Endodermal cell (in vitro differentiated cells): ENCODE measurements around a stretch of chr10.

GRCh38 chr10:6562952-6563435, 17.1 kb downstream of the PRKCQ start:
- PRO-cap = no peak

DNA sequence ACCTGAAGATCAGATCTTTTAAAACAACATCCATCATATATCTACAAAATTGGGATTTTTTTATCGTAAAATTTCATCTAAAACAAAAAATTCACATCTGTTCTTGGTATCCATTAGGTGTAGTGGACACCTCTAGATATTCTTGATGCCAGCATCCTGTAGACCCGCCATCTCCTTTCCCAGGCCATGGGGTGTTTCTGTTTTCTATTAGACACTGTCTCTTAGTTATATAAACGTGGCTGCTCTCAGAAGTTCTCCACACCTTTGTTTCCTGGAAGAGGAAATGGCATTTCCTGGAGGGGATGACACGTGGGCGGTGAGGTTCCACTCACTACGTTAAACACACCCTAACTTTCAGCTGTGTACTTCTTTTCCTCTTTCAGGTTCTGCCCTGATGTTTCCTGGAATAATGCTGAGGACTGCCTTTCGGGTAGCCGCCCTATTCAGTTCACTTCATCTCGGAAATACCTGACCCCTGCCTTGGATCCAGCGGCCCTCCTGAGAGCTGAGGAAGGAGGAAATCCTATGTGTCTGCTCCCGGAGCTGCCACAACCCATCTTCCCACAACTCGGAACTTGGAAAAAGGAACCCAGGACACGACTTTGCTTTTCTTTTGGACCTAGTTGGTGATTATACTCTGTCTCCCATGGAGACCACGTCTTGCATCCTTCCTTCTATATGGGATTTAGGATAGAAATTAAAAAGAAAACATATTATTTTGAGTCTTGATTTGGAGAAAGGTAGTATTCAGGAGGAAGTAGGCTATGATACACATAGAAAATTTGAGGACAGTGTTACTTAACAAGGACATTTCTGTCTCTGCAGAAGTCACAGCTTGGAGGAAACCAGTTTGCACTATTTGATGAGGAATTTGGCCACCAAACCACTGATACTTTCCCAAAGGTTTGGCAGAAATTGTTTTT, 3.5 kb upstream of the PRKCQ start:
- PRO-cap = no peak

DNA sequence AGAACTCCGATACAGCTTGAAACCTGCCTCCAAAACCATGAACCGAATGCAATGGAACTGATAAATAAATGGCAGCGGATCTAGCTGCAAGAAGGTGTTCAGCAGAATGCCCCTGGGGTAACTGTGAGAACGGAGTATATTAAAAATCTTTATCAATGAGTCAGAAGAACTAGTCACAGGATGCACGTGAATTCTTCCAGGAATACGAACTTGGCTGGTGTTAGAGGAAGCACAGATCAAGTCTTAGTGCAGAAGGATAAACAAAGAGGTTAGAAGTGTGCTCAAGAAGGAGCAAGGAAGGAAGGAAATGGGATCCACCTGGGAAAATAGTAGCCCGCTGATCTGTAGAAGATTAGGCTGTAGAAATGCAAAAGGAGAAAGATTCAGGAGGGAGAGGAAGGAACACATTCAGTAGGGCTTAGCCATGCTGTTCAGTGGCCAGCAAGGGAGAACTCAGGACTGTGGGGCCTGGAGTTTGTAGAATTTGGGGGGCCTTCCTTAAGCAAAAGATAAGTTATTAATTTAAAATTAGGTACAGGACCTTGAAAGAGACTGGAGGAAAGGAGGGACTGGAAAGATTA, 142.2 kb upstream of the PRKCQ start:
- PRO-cap = no peak

GRCh38 chr10:7274695-7275212, 136.1 kb downstream of the SFMBT2 start:
- PRO-cap = no peak

DNA sequence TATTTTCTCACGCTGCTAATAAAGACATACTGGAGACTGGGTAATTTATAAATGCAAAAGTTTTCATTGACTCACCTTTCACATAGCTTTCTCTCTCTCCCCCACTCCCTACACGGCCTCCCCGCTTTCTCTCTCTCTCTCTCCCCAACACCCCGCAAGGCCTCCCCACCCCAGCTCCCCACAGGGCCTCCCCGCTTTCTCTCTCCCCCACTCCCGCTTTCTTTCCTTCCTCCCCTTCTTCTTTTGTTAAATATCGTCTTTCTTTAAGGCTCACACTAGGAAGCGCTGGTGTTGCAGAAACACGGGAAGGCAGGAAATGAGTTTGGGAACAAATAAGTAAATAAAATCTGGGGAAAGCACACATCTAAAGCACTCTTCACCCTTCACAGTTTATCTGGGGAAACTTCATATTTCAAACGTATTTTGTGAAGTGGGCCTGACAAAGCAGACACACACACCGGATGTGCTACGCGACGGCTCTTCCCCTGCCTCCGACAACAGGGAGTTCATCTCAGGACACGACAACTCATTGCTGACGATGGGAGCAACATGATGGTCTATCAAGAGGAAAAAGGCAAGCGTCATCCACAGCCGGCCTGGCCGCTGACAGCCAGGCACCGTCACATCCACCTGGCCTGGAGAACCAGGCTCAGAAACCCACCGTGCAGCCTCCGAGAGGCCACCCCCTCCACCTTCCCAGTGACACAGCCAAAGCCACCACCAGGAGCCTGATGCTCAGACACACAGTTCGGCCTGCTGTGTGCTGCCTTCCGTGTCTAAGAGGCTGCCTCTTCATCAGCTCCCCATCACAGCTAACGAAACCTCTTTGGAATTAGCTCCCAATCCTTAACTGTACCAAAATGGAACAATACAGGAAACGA, 77.0 kb downstream of the SFMBT2 start:
- PRO-cap = no peak

GRCh38 chr10:7345515-7346214, 65.2 kb downstream of the SFMBT2 start:
- PRO-cap = no peak

DNA sequence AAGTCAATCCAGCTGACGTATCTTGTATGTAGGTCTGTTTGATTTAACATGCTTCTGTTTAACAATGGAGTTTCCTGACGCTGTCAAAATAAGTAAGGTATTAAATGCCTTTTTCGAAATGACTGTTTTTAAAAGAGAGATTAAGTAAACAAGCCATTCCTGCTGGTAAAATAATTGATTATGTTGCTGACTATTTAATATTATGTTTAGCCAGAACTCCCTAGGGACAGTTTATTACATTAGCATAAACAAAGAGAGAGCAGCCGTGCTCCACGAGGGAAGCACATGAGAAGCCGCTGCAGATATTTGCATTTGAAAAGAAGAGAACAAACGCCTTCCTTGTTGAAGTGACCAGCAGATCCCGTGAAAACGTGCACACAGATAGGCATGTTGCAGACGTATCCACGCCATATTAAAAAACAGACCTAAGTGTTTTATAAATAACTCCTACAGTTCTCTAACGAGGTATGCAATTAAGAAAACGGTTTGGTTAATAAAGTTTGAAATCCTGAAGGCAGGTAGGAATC, 22.5 kb upstream of the SFMBT2 start:
- PRO-cap = no peak

GRCh38 chr10:7789349-7789789, 1.4 kb downstream of the ATP5F1C start:
- PRO-cap = no peak

DNA sequence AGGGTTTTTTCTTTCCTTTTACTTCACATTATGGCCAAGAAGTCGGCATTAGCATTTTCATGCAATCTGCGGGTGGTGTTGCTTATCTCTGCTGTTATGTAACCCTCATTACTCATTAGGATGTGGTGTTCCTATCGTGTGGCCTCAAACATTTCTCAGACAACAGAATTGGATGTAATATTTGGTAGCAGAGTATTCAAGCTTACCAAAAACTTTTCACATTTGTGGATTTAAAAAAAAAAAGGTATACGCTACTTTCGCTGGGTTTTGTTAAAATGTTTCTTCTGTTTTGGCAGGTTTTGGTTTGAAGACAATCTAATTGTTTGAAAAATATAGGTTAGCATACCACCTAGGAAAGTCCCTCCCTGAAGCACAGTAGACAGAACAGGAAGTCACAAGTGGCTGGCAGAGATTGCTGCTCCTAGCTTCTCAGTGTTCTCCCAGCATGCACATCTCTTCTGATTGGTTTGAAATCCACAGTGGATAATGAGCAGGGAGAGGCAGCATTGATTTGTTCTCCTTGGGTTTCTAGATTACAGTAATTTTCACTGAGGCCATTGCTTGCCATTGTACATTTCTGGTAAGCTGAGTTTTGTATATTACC, 128.8 kb downstream of the GATA3 start:
- PRO-cap = no peak

DNA sequence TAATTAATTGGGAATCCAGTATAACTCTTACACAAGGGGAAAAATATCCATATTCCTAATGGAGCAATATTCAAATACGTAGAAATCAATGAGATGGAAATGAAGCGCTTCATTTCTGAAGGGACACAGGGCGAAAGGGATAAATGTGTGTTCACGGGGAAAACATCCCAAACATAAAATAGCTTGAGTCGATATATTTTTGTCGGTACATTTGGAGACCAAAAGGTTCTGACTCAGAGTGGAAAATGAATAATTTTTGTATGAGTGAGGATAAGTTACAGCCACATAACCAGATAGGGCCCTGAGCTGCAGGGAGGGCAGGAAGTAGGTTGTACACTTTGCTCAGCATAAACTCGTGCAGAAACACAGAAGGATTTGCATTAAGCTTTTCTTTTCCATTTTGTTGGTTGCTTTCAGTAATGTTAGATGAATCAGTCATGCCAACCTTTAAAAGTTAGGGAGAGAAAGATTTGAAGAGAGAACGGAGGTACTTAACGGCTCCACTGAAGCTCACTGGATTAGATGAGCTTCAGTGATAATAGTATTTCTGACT, 347.9 kb downstream of the GATA3 start:
- PRO-cap = no peak

DNA sequence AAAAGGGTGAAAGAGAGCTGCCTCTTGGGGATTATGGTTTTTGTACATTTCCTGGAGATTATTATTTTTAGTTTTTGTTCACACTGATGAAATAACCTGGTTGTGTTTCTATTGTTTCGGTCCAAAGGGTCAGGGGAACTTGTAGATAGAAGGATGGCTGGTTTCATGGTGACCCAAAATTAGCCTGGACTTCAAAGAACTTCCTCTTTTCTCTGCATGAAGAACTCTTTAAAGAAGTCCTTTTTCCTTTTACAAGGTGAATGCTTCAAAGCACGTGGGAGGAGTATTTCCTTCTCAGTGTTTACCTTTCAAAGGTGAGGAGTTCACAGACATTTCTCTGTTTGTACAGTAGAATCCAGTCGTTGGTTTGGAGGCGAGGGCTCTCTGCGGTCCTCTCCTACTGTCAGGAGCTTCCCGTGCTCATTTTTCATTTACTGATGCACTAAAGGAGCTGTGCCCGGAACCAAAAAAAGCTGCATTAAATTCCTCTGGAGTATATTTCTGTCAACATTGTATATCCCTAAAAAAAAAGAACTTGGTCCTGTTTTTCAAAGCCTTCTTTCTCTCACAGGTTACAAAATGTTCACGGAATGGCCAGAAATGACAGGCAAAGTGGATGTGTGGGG, 561.7 kb downstream of the GATA3 start:
- PRO-cap = no peak

GRCh38 chr10:8776805-8777277, 722.4 kb downstream of the GATA3 start:
- PRO-cap = no peak

- PRO-cap = no peak
Measured at GRCh38 chr10:9097653-9097972, 1043.1 kb downstream of the GATA3 start.

DNA sequence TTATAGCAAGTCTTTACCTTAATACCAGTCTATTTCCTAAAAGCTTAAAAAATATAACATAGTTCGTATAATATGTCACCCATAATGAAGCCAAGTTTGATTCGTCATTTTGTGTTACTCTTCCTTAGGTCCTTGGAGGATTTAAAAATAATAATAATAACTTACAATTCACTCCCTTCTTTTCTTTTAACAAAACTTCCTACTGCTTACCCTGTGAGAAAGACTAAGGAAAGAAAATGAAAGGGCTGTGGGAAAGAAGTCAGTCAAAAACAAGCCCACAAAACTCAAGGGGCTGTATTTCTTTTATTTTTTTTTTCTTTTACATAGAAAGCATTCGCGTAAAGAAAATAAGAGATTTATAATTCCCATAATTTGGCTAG, 187.3 kb upstream of the CELF2 start:
- PRO-cap = no peak

- PRO-cap = no peak
Measured at GRCh38 chr10:10910708-10912101, 106.5 kb upstream of the CELF2 start.

DNA sequence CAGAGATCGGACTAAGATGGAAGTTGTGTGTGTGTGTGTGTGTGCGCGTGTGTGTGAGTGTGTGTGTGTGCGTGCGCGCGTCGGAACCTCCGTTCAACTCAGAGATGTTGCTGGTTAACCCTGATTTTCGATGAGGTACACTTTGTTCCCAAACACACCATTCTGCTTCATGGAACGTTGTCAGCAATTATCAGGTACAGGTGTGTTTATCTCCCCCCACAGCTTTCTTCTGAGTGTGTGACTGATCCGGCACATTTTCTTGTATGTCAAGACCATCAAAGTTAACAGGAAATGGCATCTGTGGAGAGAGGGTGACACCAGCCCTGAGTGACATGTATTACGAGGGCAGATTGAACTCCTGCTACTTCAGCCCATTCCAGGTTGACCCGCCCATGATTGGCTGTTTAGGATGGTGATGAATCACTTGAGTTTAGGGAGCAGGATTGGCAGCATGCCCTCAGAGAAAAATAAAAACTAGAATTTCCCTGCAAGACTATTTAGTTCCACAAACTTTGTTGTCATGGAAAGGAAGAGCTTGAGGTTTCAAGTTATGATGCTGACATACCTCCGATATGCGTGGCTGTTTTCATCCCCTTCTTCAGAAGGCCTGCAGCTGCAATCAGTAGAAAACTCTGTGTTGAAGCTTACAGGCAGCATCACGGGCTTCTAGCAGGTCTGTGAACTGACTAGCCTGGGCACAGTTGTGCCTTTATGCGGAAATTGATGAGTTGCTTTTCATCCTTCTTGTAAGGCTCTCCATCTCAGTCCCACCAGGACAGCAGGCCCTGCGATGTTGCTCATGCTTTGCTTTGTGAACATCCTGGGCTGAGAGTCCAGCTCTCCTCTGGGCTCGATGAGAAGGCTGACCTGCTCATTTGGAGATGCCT, 8.1 kb upstream of the CELF2 start:
- PRO-cap = no peak

DNA sequence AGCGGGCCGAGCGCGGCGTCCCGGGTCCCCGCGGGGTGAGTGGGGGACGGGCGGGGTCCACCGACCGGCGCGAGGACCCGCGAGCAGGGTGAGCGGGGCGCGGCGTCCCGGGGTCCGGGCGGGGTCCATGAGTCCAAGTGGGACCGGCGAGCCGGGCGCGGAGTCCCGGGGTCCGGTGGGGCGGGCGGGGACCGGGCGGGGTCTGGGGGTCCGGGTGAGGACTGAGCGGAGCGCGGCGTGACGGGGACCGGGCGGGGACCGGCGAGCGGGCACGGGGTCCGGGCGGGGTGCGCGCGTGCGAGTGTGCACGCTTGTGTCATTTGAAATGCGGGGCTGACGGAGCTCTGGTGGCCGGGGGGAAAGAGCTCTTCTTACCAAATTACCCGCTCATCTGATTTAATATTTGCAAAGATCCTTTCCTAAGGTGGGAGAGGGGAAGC, 789 bp downstream of the CELF2 start:
- PRO-cap = no peak

GRCh38 chr10:11093951-11094327, 76.3 kb downstream of the CELF2 start:
- PRO-cap = no peak

DNA sequence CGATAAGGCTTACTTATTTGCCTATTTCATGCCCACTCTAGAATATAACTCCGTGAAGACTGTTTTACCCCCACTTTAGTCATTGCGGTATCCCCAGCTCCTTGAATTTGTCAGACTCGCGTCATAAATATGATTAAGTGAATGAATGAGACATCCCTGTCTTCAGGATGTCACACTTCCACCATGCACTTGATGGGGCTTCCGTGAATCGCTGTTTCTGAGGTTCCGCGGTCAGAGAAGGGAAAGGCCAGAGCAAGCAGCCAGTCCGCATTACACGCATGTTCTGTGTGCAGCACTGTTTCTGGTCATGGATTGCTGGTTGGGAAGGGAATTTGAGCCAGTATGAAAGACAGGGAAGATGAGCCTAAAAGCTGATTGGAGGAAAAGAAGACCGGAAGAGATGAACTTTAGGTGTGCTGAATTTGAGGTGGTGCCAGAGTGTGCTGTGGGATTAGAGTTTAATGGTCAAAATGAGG, 138.9 kb downstream of the CELF2 start:
- PRO-cap = no peak

GRCh38 chr10:11166777-11167810, 149.4 kb downstream of the CELF2 start:
- PRO-cap = no peak